M059J (cell line): ENCODE results near the genes NPIPA5, TMC7 and COQ7.

- RAMPAGE, long total RNA, result no peak
Measured at GRCh38 chr16:14672378-14673091, 21.6 kb downstream of the PLA2G10 start.

DNA sequence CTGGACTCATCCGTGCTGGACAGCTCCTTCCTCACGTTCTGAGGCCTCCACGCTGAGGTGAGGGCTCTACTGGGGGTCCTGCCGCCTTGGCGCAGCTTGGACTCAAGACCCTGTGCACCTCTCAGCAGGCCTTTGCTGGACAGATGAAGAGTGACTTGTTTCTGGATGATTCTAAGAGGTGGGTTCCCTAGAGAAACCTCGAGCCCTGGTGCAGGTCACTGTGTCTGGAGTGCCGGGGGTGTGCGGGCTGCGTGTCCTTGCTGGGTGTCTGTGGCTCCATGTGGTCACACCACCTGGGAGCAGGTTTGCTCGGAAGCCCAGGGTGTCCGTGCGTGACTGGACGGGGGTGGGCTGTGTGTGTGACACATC, 2.0 kb upstream of the NPIPA1 start:
- RAMPAGE, long total RNA, result no peak

DNA sequence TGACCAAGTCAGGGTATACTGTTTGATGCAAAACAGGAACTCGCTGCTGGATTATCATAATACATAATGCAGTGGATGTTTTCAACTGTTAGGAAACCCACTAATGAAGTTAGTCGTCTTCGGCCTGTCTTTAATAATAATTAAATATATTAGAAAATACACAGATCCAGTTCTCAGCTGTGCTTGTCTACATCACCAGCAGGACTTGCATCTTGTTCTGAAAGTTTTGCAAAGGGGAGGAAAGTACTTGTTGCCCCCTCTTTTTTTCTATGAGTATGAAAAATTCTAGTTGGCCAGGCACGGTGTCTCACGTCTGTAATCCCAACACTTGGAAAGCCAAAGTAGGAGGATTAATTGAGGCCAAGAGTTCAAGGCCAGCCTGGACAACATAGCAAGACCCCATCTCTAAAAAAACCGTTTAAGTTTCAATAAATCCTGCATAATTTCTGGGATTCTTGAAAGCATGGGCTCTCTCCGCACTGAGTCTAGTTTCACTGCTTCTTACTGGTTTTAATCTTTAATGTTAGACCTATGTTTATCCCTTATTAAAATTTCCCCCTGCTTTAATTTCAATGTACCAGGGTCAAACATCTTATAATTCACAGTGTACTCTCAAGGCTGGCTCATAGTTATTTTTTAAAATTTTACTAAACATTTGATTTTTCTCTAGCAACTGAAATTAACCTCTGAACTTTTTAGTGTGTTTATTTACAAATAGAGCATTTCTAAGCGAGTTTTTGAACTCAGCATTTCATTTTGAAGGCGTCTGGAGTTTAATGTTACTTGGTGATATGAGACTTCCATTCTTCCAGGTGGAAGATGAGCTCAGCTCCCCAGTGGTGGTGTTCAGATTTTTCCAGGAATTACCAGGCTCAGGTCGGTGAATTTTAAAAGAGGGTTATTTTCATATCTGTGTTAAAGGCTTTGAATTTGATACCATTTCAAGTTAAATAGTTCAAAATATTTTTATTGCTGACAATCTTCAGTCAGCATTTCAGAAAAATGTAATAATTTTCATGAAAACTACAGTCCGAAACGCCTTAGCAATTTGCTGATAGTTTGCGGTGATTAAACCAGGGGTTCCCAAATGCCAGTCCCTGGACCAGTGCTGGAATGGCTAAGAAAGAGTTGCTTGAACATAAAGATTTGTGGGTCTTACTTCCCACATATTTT, 29.7 kb downstream of the NTAN1 start:
- RAMPAGE, long total RNA, result no peak

GRCh38 chr16:15378025-15378562, at the start of gene NPIPA5:
Gene NPIPA5 (minus strand): TSS chr16:15378294.
- RAMPAGE, long total RNA, result no peak

- RAMPAGE, long total RNA, result no peak
Measured at GRCh38 chr16:15667162-15667807, 17.2 kb downstream of the NDE1 start.

DNA sequence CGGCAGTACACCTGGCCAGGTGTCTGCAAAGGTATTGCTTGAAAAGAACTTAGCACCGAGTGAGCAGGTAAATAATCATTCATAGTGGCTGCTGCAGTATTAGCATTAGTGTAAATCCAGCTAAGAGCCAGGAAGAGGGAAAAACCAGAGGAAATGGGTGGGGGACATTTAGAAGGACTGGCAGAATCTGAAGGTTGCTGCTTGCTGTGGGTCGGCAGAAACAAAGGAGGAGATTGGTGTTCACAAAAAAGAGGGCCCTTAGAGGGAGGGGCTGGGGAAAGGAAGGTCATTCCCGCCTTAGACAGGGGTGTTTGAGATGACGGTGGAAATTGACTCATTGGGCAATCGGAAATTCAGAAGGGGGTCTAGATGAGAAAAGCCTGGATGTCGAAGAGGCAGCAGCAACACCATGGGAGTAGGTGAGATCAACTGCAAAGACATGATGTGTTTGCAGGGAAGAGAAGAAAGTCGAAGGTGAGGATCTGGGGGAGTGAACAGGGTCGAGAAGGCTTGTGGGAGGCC, 86.8 kb downstream of the NDE1 start:
- RAMPAGE, long total RNA, result no peak

DNA sequence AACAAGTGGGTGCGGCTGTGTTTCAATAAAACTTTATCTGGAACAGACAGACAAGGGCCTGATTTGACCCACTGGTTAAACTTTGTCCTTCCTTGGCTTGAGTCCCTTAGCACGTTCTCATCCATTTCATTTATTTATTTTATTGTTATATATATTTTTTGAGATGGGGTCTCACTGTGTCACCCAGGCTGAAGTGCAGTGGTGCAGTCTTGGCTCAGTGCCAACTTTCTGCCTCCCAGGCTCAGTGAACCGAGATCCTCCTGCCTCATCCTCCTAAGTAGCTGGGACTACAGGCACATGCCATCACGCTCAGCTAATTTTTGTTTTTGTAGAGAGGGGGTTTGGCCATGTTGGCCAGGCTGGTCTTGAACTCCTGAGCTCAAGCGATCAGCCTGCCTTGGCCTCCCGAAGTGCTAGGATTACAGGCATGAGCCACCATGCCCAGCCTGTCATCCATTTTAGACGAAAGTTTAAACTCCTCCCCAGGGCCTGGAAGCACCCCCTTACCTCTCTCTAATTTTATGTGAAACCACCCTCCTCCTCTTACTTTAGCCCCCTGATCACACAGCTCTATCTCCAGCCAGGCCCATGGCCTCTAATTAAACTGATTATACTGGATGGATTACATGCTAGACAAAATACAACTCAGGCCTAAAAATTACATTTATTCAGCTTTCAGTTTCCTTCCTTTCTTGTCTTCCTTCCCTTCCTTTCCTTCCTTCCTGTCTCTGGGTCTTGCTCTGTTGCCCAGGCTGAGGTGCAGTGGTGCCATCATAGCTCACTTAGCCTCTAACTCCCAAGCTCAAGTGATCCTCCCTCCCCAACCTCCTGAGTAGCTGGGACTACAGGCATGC, 64.0 kb downstream of the MYH11 start:
- RAMPAGE, long total RNA, result no peak

GRCh38 chr16:15961561-15962109, 12.2 kb downstream of the ABCC1 start:
- RAMPAGE, long total RNA, result no peak

DNA sequence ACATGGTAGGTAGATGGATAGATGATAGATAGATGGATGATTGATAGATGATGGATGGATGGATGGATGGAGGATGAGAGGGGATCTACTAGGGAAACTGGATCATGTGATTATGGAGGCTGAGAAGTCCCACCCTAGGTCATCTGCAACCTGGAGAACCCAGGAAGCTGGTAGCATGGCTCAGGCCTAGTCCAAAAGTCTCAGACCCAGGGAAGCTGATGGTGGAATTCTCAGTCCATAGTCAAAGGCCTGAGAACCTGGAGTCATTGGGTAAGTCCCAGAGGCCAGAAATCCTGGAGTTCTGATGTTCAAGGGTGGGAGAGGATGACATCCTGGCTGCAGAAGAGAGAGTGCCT, 88.7 kb downstream of the ABCC1 start:
- RAMPAGE, long total RNA, result no peak

- RAMPAGE, long total RNA, result no peak
Measured at GRCh38 chr16:16062402-16062918, 113.0 kb downstream of the ABCC1 start.

DNA sequence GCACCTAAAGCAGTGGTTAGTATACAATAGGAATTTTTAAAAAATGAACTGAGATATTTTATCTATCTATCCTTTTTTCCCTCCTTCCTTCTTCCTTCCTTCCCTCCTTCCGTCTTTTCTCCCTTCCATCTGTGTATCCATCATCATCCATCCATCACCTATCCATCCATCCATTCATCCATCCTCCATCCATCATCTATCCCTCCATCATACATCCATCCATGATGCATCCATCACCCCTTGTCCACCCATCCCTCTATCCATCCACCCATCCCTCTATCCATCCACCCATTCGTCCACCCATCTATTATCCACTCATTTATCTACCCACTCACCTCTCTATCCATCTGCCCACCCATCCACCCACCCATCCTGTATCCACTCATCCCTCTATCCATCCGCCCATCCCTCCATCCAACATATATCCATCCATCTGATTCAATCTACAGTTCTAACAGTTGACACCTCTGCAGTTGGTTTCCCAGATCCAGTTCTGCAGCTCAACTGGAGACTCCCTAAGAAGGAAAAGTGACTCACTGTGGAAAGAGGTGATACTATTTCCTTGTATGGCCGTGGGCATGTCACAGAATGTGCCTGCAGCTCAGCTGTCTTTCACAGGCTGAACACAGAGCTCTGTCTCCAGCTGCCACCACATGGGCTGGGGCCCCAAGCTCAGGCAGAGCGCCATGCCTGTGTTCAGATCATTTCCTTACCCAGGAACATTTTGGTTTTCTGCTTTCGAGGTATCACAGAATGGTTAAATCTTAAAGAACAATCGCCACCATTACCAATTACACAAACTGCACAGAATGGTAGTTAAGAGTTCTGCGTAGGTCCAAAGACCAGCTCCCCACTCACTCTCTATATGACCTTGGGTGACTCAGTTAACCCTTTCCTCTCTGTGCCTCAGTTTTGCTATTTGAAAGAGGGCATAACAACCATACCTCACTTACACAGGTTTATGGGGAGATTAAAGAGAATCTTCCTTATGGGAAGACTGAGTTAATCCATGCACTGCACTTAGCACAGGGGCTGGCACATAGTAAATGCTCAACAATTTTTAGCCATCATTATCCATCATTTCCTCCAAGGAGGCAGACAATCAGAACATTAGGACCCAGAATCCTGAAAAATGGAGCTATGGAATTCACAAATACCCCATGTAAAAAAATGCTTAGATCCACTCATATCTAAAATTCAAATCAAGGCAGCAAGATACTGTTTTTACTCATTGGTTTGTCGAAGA, 130.6 kb downstream of the XYLT1 start:
- RAMPAGE, long total RNA, result no peak

DNA sequence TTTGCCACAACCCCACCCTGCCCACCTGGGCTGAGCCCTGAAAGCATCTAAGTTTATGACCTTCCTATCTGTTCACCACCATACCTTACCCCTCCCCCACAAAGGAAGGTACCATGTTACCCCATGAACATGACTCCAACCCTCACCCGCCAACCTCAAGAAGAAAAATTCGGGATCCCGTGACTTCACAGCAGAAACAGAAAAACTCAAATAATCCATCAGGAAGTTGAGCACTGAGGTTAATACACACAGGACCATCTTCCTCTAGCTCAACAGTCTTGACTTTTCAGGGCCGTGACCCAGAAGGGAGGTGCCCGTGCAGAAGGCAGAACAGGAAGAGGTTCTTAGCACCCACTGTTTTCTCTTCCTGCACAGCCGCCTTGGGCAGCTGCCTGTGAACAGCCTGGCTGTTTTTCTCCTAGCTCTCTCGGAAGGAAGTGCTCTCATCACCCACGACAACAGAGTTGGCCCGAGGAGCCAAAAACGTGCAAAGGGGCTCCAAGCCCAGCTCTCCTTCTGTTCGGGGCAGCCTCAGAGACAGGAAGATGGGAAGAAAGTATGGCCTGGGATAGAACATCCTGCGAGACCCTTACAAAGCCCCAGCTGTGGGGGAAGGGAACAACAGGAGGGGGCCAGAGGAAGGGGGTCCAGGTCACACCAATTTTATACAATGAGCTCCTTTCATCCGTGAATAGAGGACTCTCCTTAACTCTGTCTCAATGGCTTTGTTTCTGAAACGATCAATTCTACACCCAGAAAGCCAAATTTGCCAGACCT, 101.1 kb downstream of the XYLT1 start:
- RAMPAGE, long total RNA, result no peak

GRCh38 chr16:17370255-17370784, 100.4 kb downstream of the XYLT1 start:
- RAMPAGE, long total RNA, result no peak

- RAMPAGE, long total RNA, result no peak
Measured at GRCh38 chr16:17460885-17461514, 9.8 kb downstream of the XYLT1 start.

- RAMPAGE, long total RNA, result no peak
Measured at GRCh38 chr16:17471138-17472082, 650 bp upstream of the XYLT1 start.

DNA sequence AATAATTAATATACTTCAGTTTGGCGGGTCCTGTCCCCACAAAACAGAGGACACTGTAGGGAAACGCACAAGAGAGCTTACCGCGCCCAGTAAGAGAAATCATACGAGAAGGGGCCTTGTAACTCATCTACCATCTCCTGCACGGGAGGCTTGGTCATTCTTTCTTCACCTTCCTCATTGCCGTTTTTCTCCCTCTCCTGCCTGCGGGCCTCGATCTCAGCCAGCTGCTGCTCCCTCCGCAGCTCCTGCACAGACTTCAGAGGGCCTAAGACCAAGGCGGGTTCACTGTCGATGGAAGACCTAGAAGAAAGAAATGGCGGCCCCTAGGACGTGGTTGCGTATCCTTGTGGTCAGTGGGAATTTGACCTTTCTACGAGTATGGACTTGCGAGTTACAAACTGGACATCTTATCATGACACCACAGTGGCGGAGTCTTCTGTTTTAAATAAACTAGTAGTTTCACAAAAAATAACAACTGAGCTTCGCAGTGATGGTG, 41.2 kb downstream of the NOMO2 start:
- RAMPAGE, long total RNA, result no peak

GRCh38 chr16:18983705-18984885, at the start of gene TMC7:
Gene TMC7 (plus strand): TSS chr16:18983934.
- RAMPAGE, long total RNA, result no peak

DNA sequence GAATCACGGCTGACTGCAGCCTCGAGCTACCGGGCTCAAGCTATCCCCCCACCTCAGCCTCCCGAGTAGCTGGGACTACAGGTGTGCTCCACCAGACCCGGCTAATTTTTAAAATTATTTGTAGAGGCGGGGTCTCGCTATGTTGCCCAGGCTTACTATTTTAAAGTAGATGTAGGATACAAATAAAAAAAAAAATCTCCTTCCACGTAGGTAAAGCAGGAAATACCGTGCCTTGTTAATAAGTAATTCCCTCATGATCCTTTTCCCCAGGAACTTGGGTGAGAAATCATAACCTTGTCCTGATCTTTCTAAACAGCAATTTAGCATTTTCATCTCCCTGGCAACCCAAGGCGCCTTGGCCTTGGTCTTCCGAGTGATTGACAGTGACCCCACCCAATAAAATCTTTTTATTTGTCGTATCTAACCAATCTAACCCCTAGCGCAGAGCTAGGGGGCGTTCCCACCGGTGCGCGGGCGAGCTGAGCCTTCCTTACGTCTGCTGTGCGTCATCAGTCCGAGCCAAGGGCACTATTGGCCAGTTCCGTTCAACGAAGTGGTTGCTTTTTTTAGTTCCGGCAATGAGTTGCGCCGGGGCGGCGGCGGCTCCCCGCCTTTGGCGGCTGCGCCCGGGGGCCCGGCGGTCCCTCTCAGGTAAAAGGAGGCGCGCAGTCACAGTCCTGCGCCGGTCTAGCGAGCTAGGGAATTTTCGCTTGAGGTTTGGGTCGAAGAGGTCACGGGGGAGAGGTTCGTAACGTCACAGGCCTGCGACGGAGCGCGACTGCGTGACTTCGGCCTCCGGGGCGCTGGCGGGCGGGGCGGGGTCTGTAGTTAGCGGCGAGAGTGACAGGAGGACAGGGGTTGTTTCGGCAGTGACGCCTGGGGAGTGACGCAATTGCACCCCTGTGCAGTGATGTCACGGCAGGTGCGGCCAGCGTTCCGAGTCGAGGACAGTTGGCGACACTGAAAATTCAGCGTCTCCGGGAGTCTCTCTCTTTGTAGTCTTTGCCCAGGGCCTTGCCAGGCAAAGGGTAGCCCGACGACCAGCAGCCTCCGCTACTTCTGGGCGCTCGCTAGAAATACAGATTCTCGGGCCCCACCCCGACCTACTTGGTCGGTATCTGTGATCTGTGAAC, at the start of gene COQ7:
TSS of gene COQ7 (plus strand) at position 528 of the 1,133 bp plus-strand sequence.
- RAMPAGE, long total RNA, result no peak

GRCh38 chr16:19240325-19240625, 45.3 kb upstream of the CLEC19A start:
- RAMPAGE, long total RNA, result no peak

- RAMPAGE, long total RNA, result no peak
Measured at GRCh38 chr16:19410325-19411497, 7.0 kb upstream of the TMC5 start.